Osteoblast (primary cell): ENCODE data around the gene PMF1.

DNA sequence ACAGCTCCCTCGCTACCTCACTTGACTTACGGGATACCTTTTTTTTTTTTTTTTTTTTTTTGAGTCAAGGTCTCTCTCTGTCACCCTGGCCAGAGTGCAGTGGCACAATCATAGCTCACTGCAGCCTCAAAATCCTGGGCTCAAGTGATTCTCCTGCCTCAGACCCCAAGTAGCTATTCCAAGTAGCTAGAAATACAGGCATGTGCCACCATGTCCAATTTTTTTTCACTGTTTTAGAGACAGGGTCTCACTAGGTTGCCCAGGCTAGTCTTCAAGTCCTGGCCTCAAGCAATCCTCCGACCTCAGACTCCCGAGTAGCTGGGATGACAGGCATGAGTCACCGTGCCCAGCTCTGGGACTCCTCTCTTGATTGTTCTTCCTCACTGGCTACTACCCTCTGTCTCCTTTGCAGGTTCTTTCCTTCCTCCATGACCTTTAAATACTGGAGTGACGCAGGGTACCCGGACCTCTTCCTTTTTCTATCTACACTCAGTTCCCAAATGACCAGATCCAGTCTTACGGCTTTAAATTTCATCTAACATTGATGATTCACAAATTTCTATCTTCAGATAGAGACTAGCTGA is 35.0 kb downstream of the ASH1L start:
- CAGE, long polyA plus RNA, result no peak
- RRBS, result no CpG with 5 or more reads among the region's 8 CpGs

GRCh38 chr1:155651492-155651892 is 37.1 kb downstream of the YY1AP1 start:
- CAGE, long polyA plus RNA, result no peak
- RRBS, result no CpG with 5 or more reads among the region's 6 CpGs

DNA sequence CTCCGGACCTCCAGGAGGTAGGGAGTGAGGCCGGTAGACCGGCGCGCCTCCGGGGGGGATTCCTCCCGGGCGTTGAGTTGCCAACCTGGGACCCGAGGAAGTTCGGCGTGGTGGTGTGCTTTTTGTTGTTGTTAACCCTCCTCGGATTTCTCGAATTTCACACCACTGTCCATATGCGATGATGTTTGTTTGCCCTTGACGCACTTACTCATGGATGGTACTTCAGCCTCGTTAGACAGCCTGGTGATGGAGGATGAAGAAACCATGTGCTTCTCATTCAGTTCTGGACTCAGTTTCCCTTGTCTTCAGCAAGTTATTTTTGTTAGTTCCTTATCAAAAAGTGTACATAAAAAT is 313 bp downstream of the DAP3 start:
- CAGE, long polyA plus RNA, result no peak
- RRBS, result no CpG with 5 or more reads among the region's 16 CpGs

DNA sequence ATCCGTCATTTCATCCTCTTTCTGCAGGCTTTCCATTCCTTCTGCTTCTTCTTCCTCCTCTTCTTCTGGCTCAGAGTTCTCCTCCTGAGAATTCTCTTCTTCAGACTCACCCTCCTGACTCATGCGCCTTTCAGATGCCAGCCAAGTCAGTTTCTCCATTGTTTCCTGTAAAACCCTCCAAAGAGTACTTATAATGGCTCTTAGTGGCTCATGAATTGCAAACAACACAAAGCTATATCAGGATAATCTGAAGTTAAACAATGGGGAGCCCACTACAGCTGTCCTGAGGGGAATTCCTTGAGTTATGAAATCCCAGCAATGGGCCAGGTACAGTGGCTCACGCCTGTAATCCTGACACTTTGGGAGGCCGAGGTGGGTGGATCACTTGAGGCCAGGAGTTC is 74.5 kb downstream of the DAP3 start:
- CAGE, long polyA plus RNA, result no peak
- RRBS, result no CpG with 5 or more reads among the region's 4 CpGs

- CAGE, long polyA plus RNA, result no peak
- RRBS, result no CpG with 5 or more reads among the region's 5 CpGs
Observed at GRCh38 chr1:155872422-155873036, 13.2 kb downstream of the SYT11 start.

DNA sequence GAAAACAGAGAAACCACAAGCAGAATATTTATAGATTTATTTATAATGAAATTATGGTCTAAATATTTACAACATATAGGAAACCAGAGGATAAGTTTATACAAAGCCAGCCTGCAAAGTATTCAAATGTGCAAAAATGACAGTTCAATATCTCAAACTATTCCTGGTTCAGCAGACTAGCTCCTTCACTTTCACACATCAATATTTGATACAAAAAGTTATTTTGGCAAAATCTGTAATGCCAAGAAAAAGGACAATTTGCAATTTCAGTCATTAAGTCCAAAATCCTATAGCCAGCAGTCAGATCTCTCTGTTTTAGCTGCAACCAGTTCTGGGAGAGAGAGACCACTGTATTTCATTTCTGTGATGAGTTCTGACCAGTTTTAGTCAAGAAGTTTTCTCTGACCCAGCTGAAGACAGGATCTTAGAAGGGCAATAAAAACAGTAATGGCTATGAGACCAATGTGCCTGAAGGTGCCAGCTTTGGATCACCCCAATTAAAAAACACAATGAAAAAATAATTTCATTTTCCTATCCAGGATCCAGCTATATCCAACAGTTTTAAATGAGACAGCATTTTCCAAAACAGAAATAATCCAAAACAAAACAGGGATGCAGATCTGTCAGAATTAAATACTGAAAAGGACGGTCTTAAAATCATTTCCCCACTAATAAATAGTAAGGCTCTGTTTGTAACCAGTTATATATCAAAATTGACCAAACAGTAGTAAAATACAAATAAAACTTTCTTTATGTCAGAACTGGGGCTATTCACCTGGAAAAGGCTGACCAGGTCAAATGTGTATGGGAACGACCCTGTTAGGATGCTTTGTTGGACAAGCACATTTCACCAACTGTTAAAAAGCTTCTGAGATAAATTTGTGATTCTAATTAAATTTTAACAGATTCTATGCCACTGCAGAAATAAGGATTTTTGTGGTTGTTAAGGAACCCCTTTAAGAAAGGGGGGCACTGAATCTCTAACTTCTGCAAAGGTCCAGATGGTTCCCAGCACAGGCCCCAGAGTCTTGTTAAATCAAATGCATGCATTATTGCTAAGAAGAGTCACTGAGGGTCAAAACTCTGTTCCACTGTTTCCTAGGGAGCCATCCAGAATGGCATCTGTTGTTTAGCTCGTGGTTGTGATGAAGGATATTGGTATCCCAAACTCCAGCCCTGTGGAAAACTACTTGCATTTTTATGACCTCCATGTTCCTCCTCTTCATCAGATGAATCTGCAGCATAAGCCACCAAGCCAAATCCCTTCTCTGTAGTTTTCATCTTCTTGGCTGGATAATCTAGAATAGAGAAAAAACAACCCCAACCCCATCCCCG is 2.3 kb upstream of the RIT1 start:
- CAGE, long polyA plus RNA, result no peak
- RRBS, result no CpG with 5 or more reads among the region's 4 CpGs

- CAGE, long polyA plus RNA, result no peak
- RRBS, result no CpG with 5 or more reads among the region's 5 CpGs
Observed at GRCh38 chr1:155937976-155938895, 3.2 kb upstream of the RXFP4 start.

GRCh38 chr1:155942571-155943173 is 1.2 kb downstream of the RXFP4 start:
- CAGE, long polyA plus RNA, result no peak
- RRBS, result 88% methylated on average over 5 of the region's 13 CpGs

- CAGE, long polyA plus RNA, result no peak
- RRBS, result no CpG with 5 or more reads among the region's 10 CpGs
Observed at GRCh38 chr1:155944172-155945036, 3.0 kb downstream of the RXFP4 start.

GRCh38 chr1:156054008-156054481 is 447 bp upstream of the UBQLN4 start:
- CAGE, long polyA plus RNA, result no peak
- RRBS, result under 1% methylated on average over 15 of the region's 31 CpGs

DNA sequence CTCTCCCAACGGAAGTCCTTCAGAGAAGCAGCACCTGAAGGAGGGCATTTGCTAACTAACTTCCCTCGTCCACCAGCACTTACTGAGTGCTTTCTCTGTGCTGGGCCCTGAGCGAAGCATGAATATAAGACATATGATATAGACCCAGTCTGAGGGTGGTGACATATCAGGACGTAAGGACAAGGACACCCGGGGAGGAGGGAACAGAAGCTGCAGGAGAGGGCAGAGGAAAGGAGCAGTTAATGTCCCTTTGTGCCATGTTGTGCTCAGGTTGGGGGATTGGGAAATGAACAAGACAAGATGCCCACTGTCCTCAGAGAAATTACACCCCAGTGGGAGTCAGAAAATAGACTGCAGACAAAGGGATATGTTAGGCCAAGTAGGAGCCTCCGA is 13.0 kb upstream of the SEMA4A start:
- CAGE, long polyA plus RNA, result no peak
- RRBS, result no CpG with 5 or more reads among the region's 6 CpGs

DNA sequence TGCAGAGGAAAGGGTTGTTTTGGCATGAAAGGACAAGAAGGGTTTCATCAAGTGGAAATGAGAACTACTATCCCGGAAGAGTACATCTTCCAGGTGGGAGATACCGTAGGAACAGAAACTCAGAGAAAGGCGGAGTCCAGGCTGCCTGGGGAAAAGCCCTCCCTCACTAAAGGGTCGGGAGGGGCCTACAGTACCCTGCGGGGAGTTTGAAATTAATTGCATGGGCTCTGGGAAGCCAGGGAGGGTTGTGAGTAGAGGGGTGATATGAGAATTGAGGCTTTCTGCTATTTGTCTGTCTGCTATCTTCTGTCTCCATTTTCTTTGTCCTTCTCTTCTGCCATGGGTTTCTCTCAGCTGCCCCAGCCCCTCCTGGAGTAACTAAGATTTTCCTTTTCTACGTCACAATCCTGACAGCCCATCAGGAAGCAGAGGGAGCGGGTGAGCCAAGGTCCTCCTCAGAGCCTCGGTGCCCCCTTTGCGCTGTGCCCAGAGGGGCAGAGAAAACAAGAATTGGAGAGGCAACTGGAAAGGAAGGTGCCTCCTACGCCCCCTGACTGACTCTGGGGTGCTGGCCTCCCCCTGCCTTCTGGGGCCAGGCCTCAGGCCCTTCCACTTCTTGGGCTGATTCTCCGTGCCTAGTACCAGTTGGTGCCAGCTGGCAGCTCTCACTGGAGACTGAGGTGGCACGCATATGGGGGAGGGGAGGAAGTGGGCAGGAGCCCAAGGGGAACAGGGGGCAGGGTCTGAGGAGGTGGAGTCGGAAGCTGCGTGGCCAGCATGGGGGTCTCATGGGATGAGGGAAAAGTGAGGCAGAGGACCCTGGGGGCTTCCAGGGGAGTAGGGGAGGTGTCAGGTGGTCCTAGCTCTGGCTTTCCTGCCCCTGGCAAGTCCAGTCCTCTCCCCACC is 6.8 kb upstream of the SEMA4A start:
- CAGE, long polyA plus RNA, result no peak
- RRBS, result no CpG with 5 or more reads among the region's 14 CpGs

DNA sequence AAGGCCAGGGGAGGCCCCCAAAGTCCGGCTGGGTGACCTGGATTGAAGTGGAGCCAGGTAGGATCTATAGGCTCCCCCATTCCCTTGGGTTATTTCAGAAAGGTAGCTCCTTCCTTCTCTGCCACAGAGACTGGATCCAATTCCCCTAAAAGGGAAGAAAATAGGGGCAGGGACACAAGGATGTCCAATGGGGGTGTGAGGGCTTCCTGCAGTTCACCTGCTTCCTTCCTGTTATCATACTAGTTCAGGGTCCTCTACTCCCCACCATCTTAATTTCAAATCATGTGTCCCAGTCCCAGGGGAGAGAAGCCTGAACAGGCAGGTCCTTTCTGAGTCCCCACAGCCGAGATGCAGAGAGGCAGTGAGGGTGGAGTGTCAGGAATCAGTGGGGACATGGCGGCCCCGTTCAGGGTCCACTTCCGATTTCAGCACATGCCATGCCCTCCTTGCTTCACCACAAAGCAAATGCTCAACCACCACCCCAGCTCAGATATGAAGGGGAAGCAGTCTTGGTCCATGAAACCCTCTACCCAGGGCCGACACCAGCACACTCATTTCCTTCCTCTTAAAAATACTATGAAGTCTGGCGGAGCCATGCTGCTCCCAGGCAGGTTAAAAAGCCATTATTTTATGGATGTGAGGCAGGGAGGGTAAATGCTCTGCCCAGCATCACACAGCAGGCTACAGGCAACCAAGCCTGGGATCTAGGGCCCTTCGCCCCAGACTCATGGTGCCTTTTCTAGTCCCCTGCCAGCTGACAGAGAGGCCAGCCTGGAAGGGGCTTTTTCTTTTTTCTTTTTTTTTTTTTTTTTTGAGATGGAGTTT is 5.2 kb upstream of the SEMA4A start:
- CAGE, long polyA plus RNA, result no peak
- RRBS, result no CpG with 5 or more reads among the region's 8 CpGs

DNA sequence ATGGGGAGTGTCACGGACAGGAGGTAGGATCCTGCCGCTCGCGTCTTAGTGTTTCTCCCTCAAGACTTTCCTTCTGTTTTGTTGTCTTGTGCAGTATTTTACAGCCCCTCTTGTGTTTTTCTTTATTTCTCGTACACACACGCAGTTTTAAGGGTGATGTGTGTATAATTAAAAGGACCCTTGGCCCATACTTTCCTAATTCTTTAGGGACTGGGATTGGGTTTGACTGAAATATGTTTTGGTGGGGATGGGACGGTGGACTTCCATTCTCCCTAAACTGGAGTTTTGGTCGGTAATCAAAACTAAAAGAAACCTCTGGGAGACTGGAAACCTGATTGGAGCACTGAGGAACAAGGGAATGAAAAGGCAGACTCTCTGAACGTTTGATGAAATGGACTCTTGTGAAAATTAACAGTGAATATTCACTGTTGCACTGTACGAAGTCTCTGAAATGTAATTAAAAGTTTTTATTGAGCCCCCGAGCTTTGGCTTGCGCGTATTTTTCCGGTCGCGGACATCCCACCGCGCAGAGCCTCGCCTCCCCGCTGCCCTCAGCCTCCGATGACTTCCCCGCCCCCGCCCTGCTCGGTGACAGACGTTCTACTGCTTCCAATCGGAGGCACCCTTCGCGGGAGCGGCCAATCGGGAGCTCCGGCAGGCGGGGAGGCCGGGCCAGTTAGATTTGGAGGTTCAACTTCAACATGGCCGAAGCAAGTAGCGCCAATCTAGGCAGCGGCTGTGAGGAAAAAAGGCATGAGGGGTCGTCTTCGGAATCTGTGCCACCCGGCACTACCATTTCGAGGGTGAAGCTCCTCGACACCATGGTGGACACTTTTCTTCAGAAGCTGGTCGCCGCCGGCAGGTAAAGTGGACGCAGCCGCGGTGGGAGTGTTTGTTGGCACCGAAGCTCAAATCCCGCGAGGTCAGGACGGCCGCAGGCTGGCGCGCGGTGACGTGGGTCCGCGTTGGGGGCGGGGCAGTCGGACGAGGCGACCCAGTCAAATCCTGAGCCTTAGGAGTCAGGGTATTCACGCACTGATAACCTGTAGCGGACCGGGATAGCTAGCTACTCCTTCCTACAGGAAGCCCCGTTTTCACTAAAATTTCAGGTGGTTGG is at the start of gene PMF1:
Gene PMF1, plus strand, starts transcription at position 693 of the 1,117 bp plus-strand sequence.
- CAGE, long polyA plus RNA, result start-site peak on the plus strand centred at position 695 of the sequence, 15 bp wide, 1,285 and 1,189 reads in 2 replicates
- RRBS, result under 1% methylated on average over 9 of the region's 66 CpGs

GRCh38 chr1:156246922-156247297 is 946 bp downstream of the PAQR6 start:
- CAGE, long polyA plus RNA, result no peak
- RRBS, result no CpG with 5 or more reads among the region's 7 CpGs

DNA sequence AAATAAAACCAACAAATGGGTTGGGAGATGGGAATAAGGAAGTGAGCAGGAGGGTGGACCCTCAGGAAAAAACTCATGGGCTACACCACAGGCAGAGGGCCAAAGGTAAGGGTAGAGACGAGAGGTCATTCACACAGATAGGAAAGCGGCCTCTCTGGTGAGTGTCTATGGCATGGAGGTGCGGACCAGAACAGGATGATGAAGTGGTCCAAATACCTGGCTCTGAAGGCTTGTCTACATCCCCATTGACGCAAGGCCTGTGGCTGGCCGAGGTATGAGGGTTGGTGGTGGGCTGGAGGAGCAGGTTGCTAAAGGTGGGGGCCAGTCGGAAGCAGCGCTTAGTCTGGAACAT is 17.1 kb downstream of the SMG5 start:
- CAGE, long polyA plus RNA, result no peak
- RRBS, result no CpG with 5 or more reads among the region's 7 CpGs

GRCh38 chr1:156281051-156281675 is 1.5 kb downstream of the SMG5 start:
- CAGE, long polyA plus RNA, result no peak
- RRBS, result no CpG with 5 or more reads among the region's 8 CpGs

DNA sequence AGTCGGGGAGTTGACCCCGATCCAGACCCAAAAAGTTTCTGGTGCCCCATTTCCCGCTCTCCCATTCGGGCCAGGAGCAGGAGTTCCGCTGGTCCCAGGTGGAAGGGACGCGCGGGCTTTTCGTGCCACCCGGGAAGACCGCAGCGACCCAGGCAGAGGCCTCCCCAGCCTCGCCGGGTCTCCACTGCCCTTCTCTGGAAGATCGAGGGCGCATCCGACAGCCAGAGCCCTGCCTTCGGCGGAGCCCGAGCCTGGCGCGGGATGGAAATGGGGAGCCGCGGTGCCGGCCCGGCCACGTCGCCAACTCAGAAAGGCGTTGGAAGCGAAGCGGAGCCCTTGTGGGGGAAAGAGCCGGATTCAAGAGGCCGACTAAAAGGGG is 51.7 kb downstream of the RHBG start:
- CAGE, long polyA plus RNA, result no peak
- RRBS, result 3% methylated on average over 19 of the region's 33 CpGs

DNA sequence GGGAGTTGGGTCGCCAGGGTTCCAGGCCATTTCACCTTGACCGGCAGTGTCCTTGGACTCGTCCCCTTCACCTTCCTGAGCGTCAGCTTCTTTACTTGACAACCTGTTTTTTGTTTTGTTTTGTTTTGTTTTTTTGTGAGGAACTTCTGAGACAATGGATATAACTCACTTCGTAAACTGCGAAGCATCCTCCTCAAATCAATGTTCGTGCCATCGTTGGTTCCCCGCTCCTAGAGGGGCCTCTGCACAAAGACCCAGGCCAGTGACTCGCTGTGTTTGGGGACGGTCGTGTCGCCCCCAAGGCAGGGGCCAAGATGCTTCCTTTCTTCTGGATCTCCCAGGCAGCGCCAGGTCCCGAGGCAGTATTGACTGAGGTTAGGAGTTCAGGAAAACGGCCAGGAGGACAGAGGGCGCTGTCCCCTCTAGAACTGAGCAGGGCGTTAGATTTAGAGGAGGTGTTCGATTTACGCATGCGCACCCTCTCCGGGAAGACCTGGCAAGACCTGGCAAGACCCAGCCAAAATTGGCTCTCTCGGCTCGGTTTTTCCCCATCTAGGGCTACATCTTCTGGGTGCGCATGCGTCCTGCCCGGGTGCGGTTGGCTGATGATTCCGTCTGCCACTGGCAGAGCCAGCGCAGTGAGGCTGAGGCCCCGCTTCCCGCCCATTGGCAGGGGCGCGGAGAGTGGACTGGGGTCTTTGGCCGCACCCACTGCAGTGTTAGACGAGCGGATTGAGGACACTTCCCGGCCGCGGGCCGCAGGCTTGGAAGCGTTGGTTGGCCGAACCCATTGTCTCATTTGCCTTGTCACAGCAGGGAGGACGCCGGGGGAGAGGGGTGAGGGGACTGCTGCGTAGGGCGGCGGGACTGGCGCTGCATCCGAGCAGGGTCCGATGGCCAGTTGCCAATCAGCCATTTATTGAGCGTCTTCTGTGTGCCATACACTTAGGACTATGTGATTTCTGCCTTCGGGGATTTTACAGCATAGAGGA is 44.1 kb downstream of the MEF2D start:
- CAGE, long polyA plus RNA, result no peak
- RRBS, result 2% methylated on average over 11 of the region's 53 CpGs

DNA sequence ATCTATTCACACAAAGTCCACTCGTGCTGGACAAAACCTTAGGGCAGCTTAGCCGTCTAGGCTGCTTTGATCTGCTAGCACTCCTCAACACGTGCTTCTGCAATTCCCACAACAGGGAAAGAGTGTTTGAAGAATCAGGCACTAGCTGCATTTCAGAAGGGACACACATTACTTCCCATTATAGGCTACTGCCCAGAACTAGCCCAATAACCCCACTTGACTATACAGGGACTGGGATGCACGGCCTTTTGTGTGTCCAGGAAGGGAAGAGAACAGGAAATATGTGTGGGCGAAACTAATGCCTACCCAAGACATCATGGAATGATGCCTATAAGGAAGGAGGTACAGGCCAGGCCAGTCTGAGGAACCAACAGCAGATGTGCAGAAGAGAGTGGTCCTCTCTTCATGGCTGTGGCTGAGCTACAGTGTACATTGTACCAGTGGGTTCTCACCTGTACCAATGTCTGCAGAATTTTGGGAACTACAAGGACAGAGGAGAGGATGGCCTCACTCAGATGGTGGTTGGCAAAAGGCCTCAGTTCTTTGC is 39.2 kb downstream of the MEF2D start:
- CAGE, long polyA plus RNA, result no peak
- RRBS, result no CpG with 5 or more reads among the region's 5 CpGs